ENCODE measurements around the genes SPARCL1 and HERC6.

DNA sequence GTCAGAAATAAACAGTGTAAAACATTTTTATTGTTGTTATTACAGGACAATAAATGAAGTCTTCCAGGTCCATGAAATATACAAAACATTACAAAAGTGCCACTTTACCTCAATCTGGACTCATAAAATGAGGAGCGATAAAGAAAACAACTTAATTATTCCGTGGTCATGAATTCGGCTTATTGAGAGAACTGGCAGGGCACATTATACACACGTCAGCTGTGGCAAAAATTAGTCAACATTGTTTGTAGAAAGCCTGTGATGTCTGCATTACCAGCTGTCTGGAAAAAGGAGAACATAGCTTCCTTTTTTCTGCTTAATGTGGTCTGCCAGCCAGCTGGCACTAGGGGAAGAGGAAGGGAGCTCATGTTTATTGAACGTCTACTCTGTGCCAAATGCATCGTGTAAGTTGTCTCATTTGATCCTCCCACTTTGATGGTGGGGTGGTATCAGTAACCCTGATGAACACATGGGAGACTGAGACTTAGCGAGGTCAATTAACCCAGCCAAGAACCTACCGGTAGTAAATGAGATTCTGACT, 367.6 kb downstream of the ARHGAP24 start:
- PRO-cap, 6 experiments: no peak in any of the 6 experiments
- RAMPAGE, long total RNA, 2 experiments: no peak in any of the 2 experiments
- RRBS: no CpG with 5 or more reads among the region's 8 CpGs

DNA sequence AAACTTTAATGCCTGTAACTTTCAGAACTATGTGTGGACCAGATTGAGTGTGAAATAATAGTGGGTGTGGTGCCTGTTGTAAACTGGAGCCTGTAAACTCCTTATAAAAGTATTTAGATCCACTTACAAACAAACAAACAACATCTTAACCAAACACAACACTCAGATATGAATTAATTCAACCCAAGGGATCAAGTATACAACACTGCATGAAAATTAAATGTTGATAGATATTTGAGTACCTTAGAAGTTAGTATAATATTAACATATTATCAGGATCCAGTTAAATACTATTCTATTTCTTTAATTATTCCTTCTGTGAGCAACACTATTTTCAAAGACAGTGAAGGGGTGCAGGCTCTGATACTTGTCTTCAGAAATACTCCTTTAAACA, 437.5 kb downstream of the MAPK10 start:
- PRO-cap, 6 experiments: peak in 3 of 6 experiments; most common minus-strand start position 175 of the sequence (in 3)
- RAMPAGE, long total RNA, 2 experiments: no peak in any of the 2 experiments

GRCh38 chr4:85928805-85929663, 430.8 kb downstream of the MAPK10 start:
- PRO-cap, 6 experiments: no peak in any of the 6 experiments
- RAMPAGE, long total RNA, 2 experiments: no peak in any of the 2 experiments
- RRBS: no CpG with 5 or more reads among the region's 5 CpGs

- PRO-cap, 6 experiments: no peak in any of the 6 experiments
- RAMPAGE, long total RNA, 2 experiments: no peak in any of the 2 experiments
- RRBS: 56% methylated on average over 2 of the region's 7 CpGs
Observed at GRCh38 chr4:85930349-85931110, 429.3 kb downstream of the MAPK10 start.

- PRO-cap, 6 experiments: peak in 1 of 6 experiments; most common minus-strand start chr4:85932541 (in 1)
- RAMPAGE, long total RNA, 2 experiments: no peak in any of the 2 experiments
- RRBS: no CpG with 5 or more reads among the region's 5 CpGs
Observed at GRCh38 chr4:85932273-85932742, 427.5 kb downstream of the MAPK10 start.

GRCh38 chr4:86927940-86928328, 6.9 kb upstream of the AFF1 start:
- PRO-cap, 6 experiments: no peak in any of the 6 experiments
- RAMPAGE, long total RNA, 2 experiments: no peak in any of the 2 experiments
- RRBS: no CpG with 5 or more reads among the region's 2 CpGs

DNA sequence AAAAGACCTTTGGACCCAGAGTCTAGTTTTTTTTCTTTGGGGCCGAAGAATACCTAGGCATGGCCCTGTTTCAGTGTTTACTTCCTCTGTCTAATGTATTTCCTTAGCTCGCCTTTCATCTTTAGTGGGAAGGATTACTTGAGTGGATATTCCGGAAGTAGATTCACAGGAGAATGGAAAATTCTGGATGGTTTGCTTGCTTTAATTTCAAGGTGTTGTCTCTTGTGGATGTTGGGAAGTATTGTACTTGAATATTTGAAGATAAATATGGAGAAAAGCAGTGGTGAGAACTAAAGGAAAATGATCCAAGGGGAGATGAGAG, 1.7 kb downstream of the AFF1 start:
- PRO-cap, 6 experiments: no peak in any of the 6 experiments
- RAMPAGE, long total RNA, 2 experiments: no peak in any of the 2 experiments
- RRBS: no CpG with 5 or more reads among the region's 3 CpGs

GRCh38 chr4:86972855-86973685, 38.3 kb downstream of the AFF1 start:
- PRO-cap, 6 experiments: no peak in any of the 6 experiments
- RAMPAGE, long total RNA, 2 experiments: no peak in any of the 2 experiments
- RRBS: no CpG with 5 or more reads among the region's 5 CpGs

DNA sequence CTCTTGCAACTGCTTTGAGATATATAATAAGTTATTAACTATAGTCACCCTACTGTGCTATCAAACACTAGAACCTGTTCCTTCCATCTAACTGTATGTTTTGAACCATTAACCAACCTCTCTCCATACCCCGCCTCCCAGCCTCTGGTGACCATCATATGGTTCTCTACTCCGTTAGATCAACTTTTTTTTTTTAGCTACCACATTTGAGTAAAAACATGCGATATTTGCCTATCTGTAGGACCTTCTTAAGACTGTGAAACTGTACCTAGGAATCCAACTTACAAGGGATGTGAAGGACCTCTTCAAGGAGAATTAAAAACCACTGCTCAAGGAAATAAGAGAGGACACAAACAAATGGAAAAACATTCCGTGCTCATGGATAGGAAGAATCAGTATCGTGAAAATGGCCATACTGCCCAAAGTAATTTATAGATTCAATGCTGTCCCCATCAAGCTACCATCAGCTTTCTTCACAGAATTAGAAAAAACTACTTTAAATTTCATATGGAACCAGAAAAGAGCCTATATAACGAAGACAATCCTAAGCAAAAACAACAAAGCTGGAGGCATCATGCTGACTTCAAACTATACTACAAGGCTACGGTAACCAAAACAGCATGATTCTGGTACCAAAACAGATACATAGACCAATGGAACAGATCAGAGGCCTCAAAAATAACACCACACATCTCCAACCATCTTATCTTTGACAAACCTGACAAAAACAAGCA, 53.6 kb downstream of the AFF1 start:
- PRO-cap, 6 experiments: no peak in any of the 6 experiments
- RAMPAGE, long total RNA, 2 experiments: no peak in any of the 2 experiments
- RRBS: no CpG with 5 or more reads among the region's 7 CpGs

GRCh38 chr4:87073680-87074343, 139.0 kb downstream of the AFF1 start:
- PRO-cap, 6 experiments: no peak in any of the 6 experiments
- RAMPAGE, long total RNA, 2 experiments: no peak in any of the 2 experiments
- RRBS: no CpG with 5 or more reads among the region's 8 CpGs

GRCh38 chr4:87132003-87132752, 88.2 kb downstream of the KLHL8 start:
- PRO-cap, 6 experiments: no peak in any of the 6 experiments
- RAMPAGE, long total RNA, 2 experiments: no peak in any of the 2 experiments
- RRBS: no CpG with 5 or more reads among the region's 8 CpGs

DNA sequence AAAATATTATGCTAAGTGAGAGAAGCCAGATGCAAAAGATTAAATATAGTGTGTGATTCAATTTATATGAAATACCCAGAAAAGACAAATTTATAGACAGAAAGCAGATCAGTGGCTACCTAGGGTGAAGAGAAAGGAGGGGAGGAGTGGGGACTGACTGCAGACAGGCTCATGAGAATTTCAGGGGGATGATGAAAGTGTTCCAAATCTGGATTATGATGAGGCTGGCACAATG, 69.1 kb downstream of the KLHL8 start:
- PRO-cap, 6 experiments: no peak in any of the 6 experiments
- RAMPAGE, long total RNA, 2 experiments: no peak in any of the 2 experiments

DNA sequence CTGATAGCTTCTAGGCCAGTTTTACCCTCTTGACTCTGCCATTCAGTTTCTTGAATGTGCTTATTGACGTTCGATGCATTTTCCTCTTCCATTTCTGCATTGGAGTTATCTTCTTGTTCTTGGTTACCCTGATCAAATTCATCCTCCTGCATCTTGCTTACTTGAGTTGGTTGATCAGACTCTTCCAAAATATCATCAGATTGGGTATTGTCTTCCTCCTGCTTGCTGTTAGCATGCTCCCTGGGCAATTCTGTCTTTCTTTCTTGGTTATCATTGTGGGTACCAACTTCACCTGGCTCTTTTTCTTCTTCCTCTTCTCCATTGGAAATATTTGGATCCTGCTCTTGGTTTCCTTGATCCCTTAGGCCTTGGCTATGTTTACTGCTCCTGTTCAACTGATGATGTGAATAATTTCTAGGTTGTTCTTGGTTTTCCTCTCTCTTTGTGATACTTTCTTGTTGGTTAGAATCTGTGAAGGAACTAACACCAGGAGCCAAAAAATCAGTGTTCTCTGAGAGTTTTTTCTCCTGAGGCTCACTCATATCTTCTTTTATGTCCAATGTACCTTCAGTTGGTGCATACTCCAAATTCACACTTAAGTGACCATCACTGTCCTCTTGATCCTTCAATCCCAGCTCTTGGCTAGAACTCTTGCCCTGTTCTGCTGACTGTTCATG, 35.2 kb downstream of the SPARCL1 start:
- PRO-cap, 6 experiments: no peak in any of the 6 experiments
- RAMPAGE, long total RNA, 2 experiments: start-site peak on the minus strand in 1 of 2 experiments, centred at position 429 of the sequence, 1,740 reads per replicate
- RRBS: no CpG with 5 or more reads among the region's 2 CpGs

- PRO-cap, 6 experiments: no peak in any of the 6 experiments
- RAMPAGE, long total RNA, 2 experiments: no peak in any of the 2 experiments
- RRBS: no CpG with 5 or more reads among the region's 9 CpGs
Observed at GRCh38 chr4:87500655-87500931, 28.6 kb downstream of the SPARCL1 start.

- PRO-cap, 6 experiments: peak in 2 of 6 experiments; most common plus-strand start chr4:87507488 (in 2); most common minus-strand start chr4:87507387 (in 1)
- RAMPAGE, long total RNA, 2 experiments: no peak in any of the 2 experiments
- RRBS: no CpG with 5 or more reads among the region's 6 CpGs
Observed at GRCh38 chr4:87507033-87507977, 21.9 kb downstream of the SPARCL1 start.

- PRO-cap, 6 experiments: peak in 4 of 6 experiments; most common plus-strand start chr4:87529632 (in 3); most common minus-strand start chr4:87529334 (in 2)
- RAMPAGE, long total RNA, 2 experiments: start-site peak on the minus strand in 2 of 2 experiments, at chr4:87529074-87529451 at its widest, 10,290 to 14,690 reads per replicate
- RRBS: no CpG with 5 or more reads among the region's 9 CpGs
Observed at GRCh38 chr4:87528798-87529764, at the start of gene SPARCL1. TSS of gene SPARCL1 (minus strand) at chr4:87529376.

DNA sequence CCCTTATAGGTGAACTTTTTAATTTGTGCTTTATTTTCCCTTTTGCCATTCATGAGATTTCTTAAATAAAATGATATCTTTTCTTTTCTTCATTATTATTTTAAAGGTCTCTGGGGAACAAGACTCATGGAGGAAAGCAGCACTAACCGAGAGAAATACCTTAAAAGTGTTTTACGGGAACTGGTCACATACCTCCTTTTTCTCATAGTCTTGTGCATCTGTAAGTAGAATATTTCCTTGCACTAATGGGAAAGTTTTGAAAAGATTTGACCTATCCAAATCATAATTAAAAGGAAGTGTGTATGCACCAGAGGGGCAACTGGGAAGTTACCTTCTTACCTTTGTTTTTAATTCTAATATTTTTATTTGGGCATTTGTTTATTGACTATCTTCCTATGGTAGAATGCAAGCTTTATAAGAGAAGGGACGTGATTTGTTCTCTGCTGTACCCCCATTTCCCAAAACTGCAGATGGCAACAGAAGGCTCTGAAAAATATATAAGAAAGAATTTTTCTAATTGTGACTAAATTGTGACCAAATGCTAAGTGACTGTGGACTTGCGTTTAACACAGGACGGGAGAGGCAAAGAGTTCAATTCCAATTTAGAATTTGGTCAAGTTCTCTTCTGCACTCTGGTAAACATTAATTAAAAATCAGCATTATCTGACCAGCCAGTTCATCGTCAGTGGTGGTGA, 12.1 kb downstream of the PKD2 start:
- PRO-cap, 6 experiments: no peak in any of the 6 experiments
- RAMPAGE, long total RNA, 2 experiments: no peak in any of the 2 experiments
- RRBS: no CpG with 5 or more reads among the region's 6 CpGs

- PRO-cap, 6 experiments: no peak in any of the 6 experiments
- RAMPAGE, long total RNA, 2 experiments: no peak in any of the 2 experiments
- RRBS: no CpG with 5 or more reads among the region's 3 CpGs
Observed at GRCh38 chr4:88035369-88035909, 28.0 kb downstream of the PKD2 start.

- PRO-cap, 6 experiments: no peak in any of the 6 experiments
- RAMPAGE, long total RNA, 2 experiments: no peak in any of the 2 experiments
- RRBS: no CpG with 5 or more reads among the region's 12 CpGs
Observed at GRCh38 chr4:88074631-88075219, 67.3 kb downstream of the PKD2 start.

GRCh38 chr4:88378618-88379251, at the start of gene HERC6:
TSS of gene HERC6 (plus strand) at chr4:88378852.
- PRO-cap, 6 experiments: peak in 6 of 6 experiments; most common plus-strand start chr4:88378852 (in 6); most common minus-strand start chr4:88378945 (in 2)
- RAMPAGE, long total RNA, 2 experiments: no peak in any of the 2 experiments
- RRBS: under 1% methylated on average over 8 of the region's 46 CpGs

All from heart left ventricle (tissue), 7 donors.